H1 (cell line): ENCODE measurements around a stretch of chr7.

- RRBS: no CpG with 5 or more reads among the region's 2 CpGs
CAGE:
- cytosol, long polyA plus RNA: no peak
- long polyA plus RNA: no peak
- nucleus, long polyA plus RNA: no peak
Observed at GRCh38 chr7:110872476-110872826, 218.5 kb upstream of the LRRN3 start.

DNA sequence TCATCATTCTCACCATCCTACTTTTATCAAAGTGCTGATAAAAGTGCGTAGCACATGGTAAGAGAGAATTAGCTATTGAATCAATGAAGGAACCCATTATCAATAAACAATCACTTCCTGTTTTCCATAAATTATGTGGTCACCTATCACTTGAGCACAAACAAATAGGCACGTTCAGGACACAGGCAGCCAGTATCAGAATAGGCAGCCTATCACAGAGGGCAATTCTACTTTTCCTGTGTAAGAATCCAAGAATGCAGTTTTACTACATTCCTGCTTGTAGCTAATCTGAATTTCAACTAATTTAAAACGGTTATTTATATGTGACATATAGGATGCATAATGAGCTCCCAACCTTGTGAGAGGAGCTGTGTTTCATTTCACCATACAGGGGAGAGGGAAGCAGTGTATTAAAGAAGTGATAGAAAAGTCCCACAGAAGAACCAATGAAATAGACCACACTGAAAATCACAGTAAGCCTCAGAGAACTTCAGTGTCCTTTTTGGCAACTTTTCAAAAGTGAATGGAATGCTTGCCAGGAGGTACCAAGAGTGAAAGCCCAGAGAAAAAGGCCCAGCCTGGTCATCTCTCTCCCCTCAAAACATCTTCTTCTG, 1.5 kb downstream of the IMMP2L start:
- RRBS: no CpG with 5 or more reads among the region's 3 CpGs
CAGE:
- cytosol, long polyA plus RNA: no peak
- long polyA plus RNA: no peak
- nucleus, long polyA plus RNA: no peak

DNA sequence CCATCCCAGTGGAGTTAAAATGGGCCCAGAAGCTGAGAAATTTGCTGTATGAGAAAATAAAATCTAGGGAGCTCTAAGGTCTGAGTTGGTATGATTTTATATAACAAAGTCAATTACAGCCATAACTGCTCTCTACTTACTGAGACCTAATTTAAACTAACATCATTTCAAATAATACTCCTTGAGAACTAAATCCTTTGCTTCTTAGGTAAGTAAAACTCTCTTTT, 133.3 kb upstream of the IMMP2L start:
CAGE:
- cytosol, long polyA plus RNA: no peak
- long polyA plus RNA: no peak
- nucleus, long polyA plus RNA: no peak

GRCh38 chr7:112112706-112113359, 93.4 kb downstream of the DOCK4 start:
- RRBS: no CpG with 5 or more reads among the region's 5 CpGs
CAGE:
- cytosol, long polyA plus RNA: no peak
- long polyA plus RNA: no peak
- nucleus, long polyA plus RNA: no peak

- RRBS: no CpG with 5 or more reads among the region's 9 CpGs
CAGE:
- cytosol, long polyA plus RNA: no peak
- long polyA plus RNA: no peak
- nucleus, long polyA plus RNA: no peak
Observed at GRCh38 chr7:112204904-112205300, 1.3 kb downstream of the DOCK4 start.

- RRBS: under 1% methylated on average over 3 of the region's 63 CpGs
CAGE:
- cytosol, long polyA plus RNA: no peak
- long polyA plus RNA: no peak
- nucleus, long polyA plus RNA: no peak
Observed at GRCh38 chr7:112205301-112206139, 679 bp downstream of the DOCK4 start.

DNA sequence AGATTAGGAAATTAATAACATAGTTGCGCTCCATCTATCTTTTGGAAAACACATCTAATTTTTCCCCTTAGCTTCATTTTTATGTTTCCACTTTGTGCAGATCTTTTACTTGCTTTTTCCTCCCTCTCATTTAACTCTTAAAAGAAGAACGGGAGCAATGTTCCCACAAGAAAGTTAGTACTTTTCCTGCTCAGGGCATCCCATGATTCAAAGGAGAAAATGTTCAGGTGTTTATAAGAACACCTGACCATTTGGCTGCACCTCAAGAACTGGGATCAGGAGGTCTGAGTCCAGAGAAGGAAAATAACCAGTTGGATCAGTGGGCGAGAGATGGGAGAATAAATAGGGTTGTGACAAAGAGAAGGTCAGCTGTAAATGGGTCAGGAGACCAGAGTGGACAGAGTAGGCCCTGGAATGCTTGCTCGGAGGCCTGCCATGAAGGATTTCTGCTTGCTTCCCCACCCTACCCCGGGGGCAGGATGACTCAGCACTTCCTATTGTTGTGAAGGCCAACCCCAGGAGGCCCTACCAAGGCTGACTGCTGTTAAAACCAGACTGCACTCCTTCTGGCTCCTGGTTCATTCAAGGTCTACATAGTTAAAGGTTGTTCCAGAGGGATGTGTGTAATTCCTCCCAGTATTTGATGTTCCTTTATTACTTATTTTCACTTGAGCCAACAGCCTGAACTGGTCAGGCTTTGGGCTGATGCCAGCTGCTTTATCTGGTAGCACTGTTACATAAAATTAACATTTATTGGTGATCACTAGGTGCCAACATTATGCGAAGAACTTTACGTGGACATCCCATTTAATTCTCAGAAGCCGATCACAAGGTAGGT, 27.4 kb upstream of the IFRD1 start:
- RRBS: no CpG with 5 or more reads among the region's 8 CpGs
CAGE:
- cytosol, long polyA plus RNA: start-site peak on the plus strand centred at position 580 of the sequence, 15 bp wide, 146 reads
- long polyA plus RNA: start-site peak on the plus strand centred at position 571 of the sequence, 48 bp wide, 137 and 121 reads in 2 replicates
- nucleus, long polyA plus RNA: start-site peak on the plus strand centred at position 567 of the sequence, 19 bp wide, 137 reads

GRCh38 chr7:112452550-112452808, 2.2 kb downstream of the IFRD1 start:
- RRBS: no CpG with 5 or more reads among the region's 2 CpGs
CAGE:
- cytosol, long polyA plus RNA: no peak
- long polyA plus RNA: no peak
- nucleus, long polyA plus RNA: no peak

- RRBS: no CpG with 5 or more reads among the region's 4 CpGs
CAGE:
- cytosol, long polyA plus RNA: no peak
- long polyA plus RNA: no peak
- nucleus, long polyA plus RNA: no peak
Observed at GRCh38 chr7:112475902-112476713, 4.7 kb upstream of the LSMEM1 start.

DNA sequence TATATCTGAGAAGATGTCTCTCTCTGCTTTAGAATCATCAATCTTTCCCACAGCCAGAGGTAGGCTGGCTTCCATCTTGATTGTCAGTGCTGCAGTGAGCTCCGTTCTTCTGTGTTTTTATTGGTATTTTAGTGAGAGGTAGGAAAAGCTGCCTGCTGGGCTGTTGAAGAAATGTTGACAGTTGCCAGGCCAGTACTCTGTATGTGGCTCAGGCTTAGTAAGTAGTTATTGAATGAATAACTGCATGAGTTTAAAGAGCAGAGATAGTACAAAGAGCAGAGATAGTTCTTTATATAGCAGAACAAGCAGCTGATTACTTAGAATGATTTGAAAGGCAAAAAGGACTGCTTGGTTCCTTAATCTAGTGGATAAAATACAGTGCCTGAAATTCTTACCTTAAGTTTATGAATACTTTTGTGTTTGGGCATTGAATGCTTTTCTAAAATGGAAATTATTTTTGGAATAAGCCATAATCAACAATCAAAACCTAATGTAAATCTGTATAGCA, 46.1 kb upstream of the BMT2 start:
- RRBS: no CpG with 5 or more reads among the region's 1 CpG
CAGE:
- cytosol, long polyA plus RNA: no peak
- long polyA plus RNA: no peak
- nucleus, long polyA plus RNA: no peak

DNA sequence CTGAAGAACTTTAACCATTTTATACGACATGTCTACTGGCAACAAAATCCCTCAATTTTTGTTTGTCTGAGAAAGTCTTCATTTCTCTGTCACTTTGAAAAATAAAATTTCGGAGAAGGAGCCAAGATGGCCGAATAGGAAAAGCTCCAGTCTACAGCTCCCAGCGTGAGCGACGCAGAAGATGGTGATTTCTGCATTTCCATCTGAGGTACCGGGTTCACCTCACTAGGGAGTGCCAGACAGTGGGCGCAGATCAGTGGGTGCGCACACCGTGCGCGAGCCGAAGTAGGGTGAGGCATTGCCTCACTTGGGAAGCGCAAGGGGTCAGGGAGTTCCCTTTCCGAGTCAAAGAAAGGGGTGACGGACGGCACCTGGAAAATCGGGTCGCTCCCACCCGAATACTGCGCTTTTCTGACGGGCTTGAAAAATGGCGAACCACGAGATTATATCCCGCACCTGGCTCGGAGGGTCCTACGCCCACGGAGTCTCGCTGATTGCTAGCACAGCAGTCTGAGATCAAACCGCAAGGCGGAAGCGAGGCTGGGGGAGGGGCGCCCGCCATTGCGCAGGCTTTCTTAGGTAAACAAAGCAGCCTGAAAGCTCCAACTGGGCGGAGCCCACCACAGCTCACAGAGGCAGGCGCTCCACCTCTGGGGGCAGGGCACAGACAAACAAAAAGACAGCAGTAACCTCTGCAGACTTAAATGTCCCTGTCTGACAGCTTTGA, 175.9 kb downstream of the PPP1R3A start:
- RRBS: no CpG with 5 or more reads among the region's 37 CpGs
CAGE:
- cytosol, long polyA plus RNA: no peak
- long polyA plus RNA: no peak
- nucleus, long polyA plus RNA: no peak

DNA sequence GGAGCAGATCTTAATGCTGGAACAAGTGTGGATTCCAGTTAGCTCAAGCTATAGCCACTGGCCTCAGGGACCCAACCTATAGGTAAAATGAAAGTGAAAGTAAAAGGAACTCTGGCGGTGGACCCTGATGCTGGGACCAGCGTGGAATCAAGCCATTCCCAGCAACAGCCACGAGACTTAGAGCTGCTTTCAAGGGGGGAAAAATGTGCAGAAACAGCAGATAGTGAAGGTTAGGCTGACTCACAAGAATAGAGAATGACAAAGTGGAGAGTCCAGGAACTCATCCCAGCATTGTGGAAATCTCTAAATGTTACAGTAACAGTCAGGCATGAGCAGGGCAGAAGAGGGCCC, 129.5 kb upstream of the PPP1R3A start:
- RRBS: no CpG with 5 or more reads among the region's 3 CpGs
CAGE:
- cytosol, long polyA plus RNA: no peak
- long polyA plus RNA: no peak
- nucleus, long polyA plus RNA: no peak

- RRBS: 1% methylated on average over 54 of the region's 98 CpGs
CAGE:
- cytosol, long polyA plus RNA: no peak
- long polyA plus RNA: no peak
- nucleus, long polyA plus RNA: no peak
Observed at GRCh38 chr7:114086049-114087025, 167.5 kb upstream of the PPP1R3A start.

DNA sequence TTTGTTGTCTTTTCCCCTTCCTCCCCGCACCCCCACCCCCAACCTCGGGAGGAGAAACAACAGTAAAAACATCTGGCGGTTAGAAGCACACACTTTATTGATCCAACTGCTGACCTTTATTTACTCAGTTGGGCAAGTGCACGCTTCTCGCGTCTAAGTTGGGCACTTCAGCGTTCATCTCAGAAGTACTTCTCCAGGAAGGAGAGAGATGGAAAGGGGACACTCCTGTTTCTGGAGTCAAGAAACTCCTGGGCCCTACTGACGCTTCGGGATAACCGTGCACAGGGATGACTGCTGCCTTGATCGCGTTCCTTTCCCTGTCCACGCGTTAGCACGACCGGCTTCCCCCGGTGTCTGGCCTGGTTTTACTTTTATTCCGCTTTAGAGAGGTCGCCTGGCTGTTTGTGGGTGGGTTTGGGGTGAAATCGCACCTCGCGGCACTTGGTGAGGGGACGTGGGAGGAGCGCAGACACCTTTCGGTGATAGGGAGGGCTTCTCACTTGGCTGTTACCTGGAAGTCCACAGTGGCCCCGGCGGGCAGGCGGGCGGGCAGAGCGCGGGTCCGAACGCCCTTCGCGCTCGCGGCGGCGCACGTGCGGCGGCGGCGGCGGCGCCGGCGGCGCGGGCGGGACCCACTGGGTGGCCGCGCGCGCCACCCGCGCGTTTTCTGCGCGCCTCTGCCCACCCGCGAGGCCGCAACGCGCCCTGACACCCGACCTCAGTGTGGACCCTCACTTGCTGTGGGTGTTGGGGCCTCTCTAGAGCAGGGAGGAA, 168.4 kb upstream of the PPP1R3A start:
- RRBS: 1% methylated on average over 19 of the region's 66 CpGs
CAGE:
- cytosol, long polyA plus RNA: no peak
- long polyA plus RNA: no peak
- nucleus, long polyA plus RNA: no peak

DNA sequence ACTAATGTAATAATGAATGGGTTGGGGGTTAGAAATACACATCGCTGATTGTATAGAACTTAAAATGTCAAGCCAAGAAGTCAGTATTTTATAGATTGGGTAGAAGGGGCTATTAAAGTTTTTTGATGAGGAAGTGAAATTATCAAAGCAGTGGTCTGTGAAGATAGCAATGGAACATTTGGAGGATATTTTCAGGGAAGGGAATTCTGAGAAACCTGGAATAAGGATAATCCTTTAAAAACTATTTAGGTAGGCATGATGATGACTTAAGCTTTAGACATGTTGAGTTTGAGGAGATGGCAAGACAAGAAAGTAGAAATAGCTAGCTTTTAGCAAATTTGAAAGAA, 126.2 kb downstream of the FOXP2 start:
- RRBS: no CpG with 5 or more reads among the region's 1 CpG
CAGE:
- cytosol, long polyA plus RNA: no peak
- long polyA plus RNA: no peak
- nucleus, long polyA plus RNA: no peak

- RRBS: no CpG with 5 or more reads among the region's 3 CpGs
CAGE:
- cytosol, long polyA plus RNA: no peak
- long polyA plus RNA: no peak
- nucleus, long polyA plus RNA: no peak
Observed at GRCh38 chr7:114737416-114737724, 184.5 kb upstream of the MDFIC start.

- RRBS: no CpG with 5 or more reads among the region's 6 CpGs
CAGE:
- cytosol, long polyA plus RNA: no peak
- long polyA plus RNA: no peak
- nucleus, long polyA plus RNA: no peak
Observed at GRCh38 chr7:114931832-114932092, 9.9 kb downstream of the MDFIC start.

DNA sequence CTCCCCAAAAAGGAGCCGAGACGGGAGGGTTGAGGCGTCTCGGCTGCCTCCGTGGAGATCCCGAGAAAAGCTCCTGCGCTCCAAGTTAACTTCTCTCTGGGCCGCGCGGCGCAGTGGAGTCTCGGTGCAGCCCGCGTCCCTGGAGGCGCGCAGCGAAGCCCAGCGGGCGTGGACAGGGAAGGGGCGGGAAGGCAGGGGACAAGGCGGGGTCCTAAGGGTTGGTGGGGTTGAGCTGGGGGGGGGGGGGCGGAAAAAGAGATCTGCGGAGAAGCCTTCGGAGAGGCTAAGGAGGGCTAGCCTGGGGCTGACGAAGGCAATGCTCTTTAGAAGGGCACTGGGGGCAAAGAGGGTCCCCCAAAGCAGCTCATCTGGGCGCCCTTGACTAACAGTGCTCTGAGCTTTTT, 553.1 kb downstream of the TFEC start:
- RRBS: no CpG with 5 or more reads among the region's 26 CpGs
CAGE:
- cytosol, long polyA plus RNA: no peak
- long polyA plus RNA: no peak
- nucleus, long polyA plus RNA: no peak

GRCh38 chr7:116150528-116151068, 59.7 kb upstream of the TES start:
- RRBS: no CpG with 5 or more reads among the region's 2 CpGs
CAGE:
- cytosol, long polyA plus RNA: no peak
- long polyA plus RNA: no peak
- nucleus, long polyA plus RNA: no peak

- RRBS: no CpG with 5 or more reads among the region's 7 CpGs
CAGE:
- cytosol, long polyA plus RNA: no peak
- long polyA plus RNA: no peak
- nucleus, long polyA plus RNA: no peak
Observed at GRCh38 chr7:116393484-116394266, 105.9 kb upstream of the CAV2 start.